Measurements from ENCODE around the gene RORB.

DNA sequence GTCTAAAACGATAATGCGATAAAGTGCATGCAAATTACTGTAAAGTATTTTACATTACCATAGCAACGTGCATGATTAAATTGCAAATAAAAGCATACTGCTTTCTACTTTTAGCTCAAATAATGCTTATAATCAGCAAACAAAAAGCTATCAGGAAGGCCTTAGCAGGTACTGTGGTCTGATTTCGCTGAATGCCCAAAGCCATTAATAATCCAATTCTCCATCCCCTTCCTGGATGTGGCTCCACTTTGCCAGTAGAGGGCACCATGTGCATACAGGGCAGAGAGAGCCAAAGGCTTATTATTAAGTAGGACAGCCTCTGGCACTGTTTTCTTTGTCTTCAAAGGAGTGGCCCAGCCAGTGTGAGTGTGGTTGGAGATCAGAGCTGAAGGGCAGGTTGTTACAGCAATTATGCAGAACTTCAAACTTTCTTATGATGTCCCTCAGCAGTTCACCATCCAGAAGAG lies 38.5 kb upstream of the CEMIP2 start:
- PRO-cap: unidirectional peak, plus-strand start at position 360 of the sequence
- CAGE, long polyA plus RNA: no peak

DNA sequence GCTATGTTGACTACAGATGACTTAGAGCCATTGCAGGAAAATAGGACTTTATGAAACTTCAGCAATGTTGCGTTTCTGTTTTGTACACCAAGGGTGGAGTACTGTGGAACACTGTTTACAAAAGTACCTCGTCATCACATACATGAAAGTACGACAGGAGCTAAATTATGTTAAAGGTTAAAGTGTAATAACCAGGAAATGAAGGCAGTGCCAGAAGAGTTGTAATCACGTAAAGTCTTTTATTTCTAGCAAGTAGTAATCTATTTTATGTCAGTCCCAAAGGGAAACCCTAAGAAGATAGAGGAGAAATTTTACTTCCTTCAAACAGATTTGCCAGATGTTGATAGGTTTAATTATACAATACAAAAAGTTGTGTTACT lies 50.9 kb downstream of the C9orf85 start:
- PRO-cap: no peak
- CAGE, long polyA plus RNA: no peak

DNA sequence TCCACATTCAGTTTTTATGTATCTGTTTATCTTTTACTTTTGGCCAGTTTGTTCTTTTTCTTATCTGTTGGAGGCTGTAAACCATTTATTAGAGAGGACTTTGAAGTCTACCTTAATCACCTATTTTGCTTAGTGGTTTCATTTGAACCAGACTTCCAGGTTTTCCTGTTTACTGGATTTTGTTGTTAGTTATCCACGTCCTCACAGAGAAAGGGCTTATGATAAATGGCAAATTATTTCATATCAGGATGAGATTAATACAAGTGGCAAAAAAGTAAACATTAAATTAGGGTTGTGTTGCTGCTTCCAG lies 21.4 kb upstream of the GDA start:
- PRO-cap: no peak
- CAGE, long polyA plus RNA: no peak

DNA sequence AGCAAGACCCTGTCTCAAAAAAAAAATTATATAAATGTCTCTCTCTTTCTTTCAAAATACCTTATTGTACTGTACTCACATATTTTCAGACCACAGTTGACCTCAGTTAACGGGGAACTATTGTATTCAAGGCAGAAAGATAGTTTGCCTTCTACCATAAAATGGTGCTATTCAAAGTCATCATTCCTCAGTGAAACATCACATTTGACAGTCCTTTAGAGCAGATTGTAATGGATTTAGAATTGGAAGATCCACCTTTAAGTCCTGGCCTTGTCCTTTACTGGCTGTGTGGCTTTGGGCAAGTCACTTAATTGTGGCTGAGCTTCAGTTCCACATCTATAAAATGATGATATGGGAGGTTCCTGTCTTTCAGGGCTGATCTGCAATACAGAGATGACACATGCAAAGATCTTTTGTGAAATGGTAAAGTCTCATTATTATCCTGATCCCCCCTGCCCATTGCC lies 58.4 kb downstream of the ZFAND5 start:
- PRO-cap: no peak
- CAGE, long polyA plus RNA: no peak

DNA sequence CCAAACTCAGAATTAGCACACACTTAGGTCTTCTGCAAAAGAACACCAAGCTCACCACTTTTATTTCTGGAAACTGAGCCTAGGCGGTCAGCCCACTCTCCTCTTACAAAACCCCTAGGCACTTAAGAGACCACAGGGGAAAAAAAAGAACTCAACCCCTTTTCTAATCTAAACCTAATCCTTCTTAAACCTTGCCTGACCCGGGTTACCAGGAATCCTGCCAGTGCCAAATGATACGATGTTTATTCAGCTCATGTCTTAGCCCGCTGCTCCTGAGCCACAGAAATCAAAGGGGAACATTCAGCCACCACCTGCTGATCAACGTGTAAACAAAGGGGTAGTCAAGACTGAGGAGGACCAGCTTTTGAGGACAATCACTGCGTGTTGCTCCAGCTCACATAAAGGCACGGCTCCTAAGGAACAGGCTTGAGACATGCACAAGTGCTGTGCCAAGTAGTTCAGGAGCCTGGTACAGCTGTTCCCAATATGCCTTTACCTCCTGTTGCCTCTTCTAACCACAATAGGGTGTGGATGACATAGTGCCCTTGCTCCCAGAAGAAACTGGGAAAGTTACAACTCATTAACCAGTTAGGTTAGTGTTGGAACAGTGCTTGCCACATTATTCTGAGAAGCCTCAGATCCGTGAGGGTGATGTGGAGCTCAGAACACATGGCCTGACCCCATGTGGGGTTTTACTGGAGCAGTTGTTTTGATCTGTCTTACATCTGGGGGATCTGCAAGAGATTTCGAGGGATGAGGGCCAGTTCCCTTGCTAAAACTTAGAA lies 49.3 kb downstream of the ZFAND5 start:
- PRO-cap: no peak
- CAGE, long polyA plus RNA: no peak

GRCh38 chr9:72359803-72360344 lies 5.1 kb downstream of the ZFAND5 start:
- PRO-cap: no peak
- CAGE, long polyA plus RNA: no peak

GRCh38 chr9:72363865-72364397 lies 1.1 kb downstream of the ZFAND5 start:
- PRO-cap: no peak
- CAGE, long polyA plus RNA: no peak

DNA sequence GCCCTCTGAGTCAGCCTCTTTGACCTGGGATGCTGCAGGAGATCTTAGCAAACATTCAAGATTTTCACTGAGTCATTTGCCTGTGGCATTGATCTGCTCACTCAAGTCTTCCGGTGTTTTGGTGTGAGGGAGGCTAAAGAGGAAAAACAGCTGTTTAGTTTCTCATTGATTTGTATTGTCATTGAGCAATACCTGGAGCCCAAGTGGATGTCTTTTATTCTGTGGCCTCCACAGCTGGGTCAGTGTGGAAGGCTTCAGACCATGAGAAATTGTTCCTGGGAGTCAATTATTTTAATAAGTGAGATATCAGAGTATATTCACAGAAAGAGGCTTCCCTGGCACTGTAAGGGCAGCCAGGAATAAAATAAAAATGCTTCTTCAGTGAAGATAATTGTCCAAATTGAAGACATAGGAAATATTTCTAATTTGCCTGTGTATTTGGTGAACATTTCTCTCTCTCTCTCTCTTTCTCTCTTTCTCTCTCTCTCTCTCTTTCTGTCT lies 36.3 kb downstream of the TMC1 start:
- PRO-cap: no peak
- CAGE, long polyA plus RNA: no peak

GRCh38 chr9:72923986-72924361 lies 28.9 kb downstream of the ALDH1A1 start:
- PRO-cap: no peak
- CAGE, long polyA plus RNA: no peak

- PRO-cap: no peak
- CAGE, long polyA plus RNA: no peak
Measured at GRCh38 chr9:73010048-73010286, 57.1 kb upstream of the ALDH1A1 start.

GRCh38 chr9:73159173-73159469 lies 7.5 kb downstream of the ANXA1 start:
- PRO-cap: no peak
- CAGE, long polyA plus RNA: no peak

- PRO-cap: no peak
- CAGE, long polyA plus RNA: no peak
Measured at GRCh38 chr9:73164979-73165785, 13.5 kb downstream of the ANXA1 start.

GRCh38 chr9:74245695-74246316 lies 251.3 kb upstream of the RORB start:
- PRO-cap: no peak
- CAGE, long polyA plus RNA: no peak

- PRO-cap: no peak
- CAGE, long polyA plus RNA: no peak
Measured at GRCh38 chr9:74496999-74497986, at the start of gene RORB. Gene RORB (plus strand): TSS chr9:74497335.

DNA sequence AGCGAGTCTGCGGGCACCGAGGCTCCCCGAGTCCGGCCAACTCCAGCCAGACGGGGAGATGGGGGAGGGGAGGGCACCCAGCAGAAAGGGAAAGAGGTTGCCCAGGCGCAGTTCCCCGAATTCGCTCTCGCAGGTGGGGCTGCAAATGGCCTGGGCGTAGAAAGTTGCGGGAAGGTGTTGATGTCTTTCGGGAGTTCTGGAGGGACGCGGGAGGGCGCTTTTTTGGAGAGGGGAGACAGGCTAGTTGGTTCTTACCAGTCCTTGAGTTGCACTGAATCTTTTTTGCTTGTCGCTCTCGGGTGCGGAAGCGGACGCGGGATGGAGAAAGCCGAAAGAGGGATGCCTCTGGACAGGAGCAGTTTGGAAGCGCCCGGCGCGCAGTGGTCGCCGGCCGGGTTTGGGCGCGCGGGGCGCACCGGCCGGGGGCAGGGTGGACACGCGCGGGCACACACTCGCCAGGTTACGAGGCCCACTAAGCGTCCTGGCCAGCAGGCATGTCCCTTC lies 904 bp downstream of the RORB start:
- PRO-cap: no peak
- CAGE, long polyA plus RNA: no peak

DNA sequence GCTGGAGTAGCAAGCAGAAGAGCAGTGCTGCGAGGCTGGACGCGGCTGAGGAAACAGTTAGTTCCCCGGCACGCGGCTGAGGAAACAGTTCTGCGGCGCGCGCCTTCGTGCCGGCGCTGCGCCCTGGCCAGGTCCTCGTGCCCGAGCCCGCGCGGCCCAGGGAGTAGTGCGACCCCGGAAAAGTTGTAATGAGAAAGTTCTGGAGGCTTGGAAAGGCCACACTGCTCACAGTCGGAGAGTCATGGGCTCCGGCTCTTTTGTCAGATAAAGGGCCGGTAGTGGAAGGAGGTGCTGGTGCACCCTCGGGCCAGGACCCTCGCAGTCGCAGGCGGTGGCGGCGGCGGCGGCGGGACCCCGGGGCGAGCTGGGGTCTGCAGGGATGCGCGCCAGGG lies 1.4 kb downstream of the RORB start:
- PRO-cap: no peak
- CAGE, long polyA plus RNA: no peak

- PRO-cap: no peak
- CAGE, long polyA plus RNA: no peak
Measured at GRCh38 chr9:74981874-74982731, 29.4 kb upstream of the C9orf40 start.

GRCh38 chr9:75053755-75054384 lies 25.8 kb upstream of the CARNMT1 start:
- PRO-cap: unidirectional peak, minus-strand start at chr9:75054048
- CAGE, long polyA plus RNA: no peak

- PRO-cap: no peak
- CAGE, long polyA plus RNA: no peak
Measured at GRCh38 chr9:75147464-75148172, 59.3 kb downstream of the OSTF1 start.

DNA sequence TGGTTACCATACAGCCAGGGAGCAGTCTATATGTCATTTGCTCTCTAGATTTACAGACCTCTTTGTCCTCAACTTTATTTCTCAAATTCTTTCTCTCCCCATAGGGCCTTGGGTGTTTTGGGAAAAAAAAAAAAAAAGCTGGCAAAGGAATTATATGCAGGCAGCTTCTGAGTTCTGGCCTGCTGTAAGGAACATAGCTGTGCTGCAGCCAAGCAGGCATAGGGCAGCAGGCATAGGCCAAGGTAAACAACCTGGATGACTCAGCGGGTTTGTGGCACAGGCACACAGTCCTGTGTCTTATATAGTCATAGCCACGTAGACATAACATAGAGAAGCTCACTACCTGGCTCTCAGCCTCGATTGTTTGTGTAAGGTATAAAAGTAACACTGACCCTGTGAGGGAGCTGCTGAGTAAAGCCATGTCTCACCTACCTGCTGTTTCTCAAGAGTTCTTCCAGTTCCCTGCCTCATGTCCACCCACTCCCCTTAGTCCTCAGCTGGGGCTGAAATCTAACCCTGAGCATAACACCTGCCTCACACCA lies 141.6 kb downstream of the OSTF1 start:
- PRO-cap: no peak
- CAGE, long polyA plus RNA: no peak